H4 (cell line): ENCODE measurements around a stretch of chr7.

DNA sequence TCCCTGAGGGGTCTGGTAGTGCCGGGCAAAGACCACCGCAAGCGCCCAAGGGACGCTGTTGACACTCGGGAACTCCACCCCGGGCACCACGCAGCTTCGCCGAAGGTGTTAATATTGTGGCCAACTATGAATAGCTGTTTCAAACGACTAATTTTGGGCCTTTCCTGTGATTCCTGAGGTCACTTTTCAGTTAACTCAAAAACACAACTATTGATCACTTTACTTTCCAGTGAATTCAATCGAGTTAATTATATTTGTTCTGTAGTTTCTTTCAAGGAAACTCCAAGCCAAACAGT is 975 bp upstream of the ESYT2 start:
- RAMPAGE, long total RNA: no peak

DNA sequence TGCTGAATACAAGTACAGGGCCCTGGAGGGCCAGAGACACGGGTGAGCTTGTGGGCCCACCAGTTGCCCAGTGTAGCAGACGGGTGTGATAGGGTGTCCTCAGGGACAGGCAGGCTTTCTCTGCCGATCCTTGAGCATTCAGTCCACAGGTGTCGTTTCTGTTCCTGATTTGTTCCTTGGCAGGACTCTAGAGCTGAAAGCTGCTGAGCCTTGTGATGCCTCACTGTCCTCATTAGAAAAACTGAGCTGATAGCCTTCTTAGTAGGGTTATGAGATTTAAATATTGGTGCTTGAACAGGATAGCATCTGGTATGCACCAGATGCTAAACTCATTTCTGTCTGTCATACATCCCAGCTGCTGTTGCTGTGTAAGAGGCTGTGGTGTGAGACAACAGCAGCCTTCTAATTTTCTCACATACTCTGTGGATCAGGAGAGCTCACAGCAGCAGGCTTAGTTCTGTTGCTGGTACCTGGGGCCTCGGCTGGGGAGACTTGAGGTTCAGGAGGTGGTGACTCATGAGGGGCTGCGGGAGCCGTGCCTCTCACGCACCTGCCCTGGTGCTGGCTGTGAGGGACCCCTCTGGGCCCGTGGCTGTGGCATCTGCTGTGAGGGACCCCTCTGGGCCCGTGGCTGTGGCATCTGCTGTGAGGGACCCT is 12.4 kb downstream of the DYNC2I1 start:
- RAMPAGE, long total RNA: no peak

DNA sequence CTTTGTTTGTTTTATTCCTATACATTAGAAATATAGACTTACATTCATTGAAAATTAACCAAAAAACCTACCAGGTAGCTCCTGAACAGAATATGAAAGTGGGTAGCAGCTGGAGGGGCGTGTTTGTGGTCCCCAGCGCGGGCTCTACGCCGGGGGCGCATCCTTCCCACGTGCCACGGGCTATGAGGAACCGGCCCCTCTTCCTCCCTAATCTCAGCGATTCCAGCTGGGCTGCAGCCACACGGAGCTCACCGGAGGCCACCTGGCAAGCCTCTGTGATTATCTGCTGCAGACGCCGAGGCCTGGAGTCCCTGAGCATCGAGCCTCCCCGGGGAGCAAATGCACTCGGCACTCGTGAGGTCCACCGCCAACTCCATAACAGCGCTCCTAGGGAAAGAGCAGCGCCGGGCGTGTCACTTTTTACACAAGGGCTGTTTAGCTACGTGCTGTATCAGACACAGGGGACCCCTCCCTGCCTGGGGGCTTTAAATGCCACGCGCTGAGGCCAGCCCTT is 101.1 kb downstream of the DYNC2I1 start:
- RAMPAGE, long total RNA: no peak

GRCh38 chr7:159068204-159068867 is 76.3 kb downstream of the VIPR2 start:
- RAMPAGE, long total RNA: no peak

GRCh38 chr7:159098780-159099160 is 45.9 kb downstream of the VIPR2 start:
- RAMPAGE, long total RNA: no peak

DNA sequence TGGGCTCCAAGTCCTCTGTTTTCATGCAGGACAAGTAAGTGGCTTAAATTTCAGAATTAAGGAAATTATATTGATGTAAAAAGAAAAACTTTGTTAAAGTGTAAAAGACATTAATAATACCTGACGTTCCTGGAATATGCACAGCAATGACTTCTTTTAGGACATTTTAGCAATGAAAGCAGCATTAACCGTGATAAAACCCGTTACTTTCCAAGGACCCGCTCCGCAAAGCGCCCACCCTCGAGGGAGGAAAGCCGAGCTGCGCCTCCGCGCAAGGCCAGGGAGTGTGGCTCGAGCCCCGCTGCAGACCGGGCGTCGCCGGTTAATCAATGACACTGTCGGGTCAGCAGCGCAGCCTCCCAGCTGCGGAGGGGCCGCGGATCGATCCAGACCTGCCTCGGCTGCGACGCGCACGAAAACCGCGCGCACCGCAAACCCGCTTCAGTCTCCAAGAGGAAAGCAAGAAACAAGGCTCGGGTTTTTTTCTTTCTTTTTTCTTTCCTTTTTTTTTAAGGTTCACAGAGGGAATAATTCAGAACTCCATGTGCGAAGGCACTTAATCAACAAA is 956 bp downstream of the VIPR2 start:
- RAMPAGE, long total RNA: no peak